Ureter (tissue), 1 donor: ENCODE results near the genes ERVW-1, CALCR and CASD1.

DNA sequence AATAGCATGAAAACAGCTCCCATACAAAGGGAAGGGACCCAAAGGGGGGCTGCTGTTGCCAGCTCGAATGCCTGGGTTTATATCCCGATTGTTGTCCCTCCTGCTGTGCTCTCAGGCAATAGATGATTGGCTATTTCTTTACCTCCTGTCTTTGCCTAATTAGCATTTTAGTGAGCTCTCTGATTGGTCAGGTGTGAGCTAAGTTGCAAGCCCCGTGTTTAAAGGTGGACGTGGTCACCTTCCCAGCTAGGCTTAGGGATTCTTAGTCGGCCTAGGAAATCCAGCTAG, at the start of gene ERVW-1:
ERVW-1 (minus strand) TSS at position 54 of the 288 bp plus-strand sequence.
- PRO-cap: no peak

- PRO-cap: no peak
These were observed 16.7 kb upstream of the FAM133B start for GRCh38 chr7:92606787-92607384.

GRCh38 chr7:92608266-92609298, 18.4 kb upstream of the FAM133B start:
- PRO-cap: unidirectional peak, minus-strand start at chr7:92608862

DNA sequence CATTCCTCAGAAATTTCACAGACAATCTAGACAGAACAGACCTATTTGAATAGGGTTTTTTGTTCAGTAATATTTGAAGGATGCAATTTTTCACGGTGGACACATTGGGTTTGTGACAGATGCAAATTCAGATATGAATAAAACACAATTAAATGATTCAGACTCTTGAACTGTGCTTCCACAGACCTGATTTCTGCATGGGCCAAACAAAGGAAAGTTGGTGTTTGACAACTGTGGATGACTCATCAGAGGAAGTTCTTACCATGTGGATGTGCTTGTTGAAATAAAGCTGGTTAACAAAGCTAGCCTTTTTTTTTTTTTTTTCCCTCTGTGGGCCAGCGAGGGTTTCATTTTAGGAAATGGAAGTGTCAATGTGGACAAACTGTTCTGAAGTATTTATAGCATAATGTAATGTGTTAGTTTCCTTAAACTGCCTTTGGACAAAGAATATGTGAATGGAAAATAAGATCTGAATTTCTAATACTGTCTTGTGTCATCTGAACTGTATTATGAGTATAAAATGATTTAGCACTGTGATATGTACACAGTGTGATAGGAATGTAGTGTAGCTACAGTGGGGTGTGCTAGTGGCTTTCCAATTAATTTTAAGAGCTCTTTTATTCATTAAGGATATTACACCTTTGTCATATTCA, 43.3 kb upstream of the FAM133B start:
- PRO-cap: no peak

- PRO-cap: no peak
These were observed 112.5 kb downstream of the CDK6 start for GRCh38 chr7:92723780-92724464.

DNA sequence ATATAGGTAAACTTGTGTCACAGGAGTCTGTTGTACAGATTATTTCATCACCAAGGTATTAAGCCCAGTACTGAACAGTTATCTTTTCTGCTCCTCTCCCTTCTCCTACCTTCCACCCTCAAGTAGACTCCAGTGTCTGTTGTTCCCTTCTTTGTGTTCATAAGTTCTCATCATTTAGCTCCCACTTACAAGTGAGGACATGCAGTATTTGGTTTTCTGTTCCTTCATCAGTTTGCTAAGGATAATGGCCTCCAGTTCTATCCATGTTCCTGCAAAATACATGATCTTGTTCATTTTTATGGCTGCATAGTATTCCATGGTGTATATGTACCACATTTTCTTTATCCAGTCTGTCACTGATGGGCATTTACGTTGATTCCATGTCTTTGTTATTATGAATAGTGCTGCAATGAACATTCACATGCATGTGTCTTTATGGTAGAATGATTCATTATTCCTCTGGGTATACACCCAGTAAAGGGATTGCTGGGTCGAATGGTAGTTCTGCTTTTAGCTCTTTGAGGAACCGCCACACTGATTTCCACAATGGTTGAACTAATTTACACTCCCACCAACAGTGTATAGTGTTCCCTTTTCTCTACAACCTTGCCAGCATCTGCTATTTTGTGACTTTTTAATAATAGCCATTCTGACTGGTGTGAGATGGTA, 79.0 kb downstream of the CDK6 start:
- PRO-cap: no peak

DNA sequence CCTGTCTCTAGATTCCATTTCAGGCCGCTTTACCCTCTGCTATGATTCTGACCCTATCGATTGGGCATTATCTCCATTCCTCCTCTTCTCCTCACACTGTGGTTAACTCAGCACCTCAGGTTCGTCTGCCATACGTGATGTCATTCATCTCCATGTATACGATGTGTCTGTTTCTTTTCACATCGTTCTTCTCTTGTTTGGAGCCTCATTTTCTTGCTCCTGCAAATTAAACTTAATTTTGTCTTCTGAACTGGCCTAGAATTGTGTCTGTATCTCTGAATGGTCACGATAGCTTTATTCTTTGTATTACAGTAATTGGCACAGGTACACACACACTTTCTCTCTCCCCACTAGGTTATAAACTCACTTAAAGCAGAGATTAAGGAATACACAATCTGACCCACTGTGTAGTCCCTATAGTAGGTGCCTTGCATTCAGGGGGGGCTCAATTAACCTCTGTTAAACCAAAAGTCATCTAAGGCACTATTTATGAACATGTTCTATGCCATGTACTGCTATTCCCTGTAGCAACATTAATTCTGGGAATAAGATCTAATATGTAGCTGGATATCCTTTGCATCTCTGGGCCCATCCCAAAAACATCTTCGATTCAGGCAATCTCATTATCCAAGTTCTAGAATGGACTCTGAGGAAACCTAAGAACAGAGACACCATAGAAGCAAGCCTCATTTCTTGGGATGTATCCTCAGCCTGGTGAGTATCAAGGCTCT, 36.0 kb downstream of the CDK6 start:
- PRO-cap: no peak

DNA sequence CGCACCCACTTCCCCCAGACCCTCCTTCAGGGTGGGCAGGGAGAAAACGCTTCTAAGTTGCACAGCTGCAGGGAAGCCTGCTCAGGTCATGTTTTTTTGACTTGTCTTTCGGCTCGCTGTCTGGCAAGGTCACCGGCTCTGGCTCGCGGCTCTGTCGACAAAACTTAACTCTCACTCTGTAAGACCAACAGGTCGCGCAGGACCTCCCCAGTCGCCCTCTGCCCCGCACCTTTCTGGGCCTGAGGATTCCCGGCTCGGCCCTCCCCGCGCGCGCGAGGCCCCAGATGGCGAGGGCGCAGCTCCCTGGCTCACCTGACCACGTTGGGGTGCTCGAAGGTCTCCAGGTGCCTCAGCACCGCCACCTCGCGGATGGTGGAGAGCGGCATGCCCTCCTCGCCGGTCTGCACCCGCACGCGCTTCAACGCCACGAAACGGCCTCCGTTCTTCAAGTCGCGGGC, 3.6 kb downstream of the CDK6 start:
- PRO-cap: bidirectional peak, plus-strand start at position 390 of the sequence, minus-strand start at position 286 of the sequence

- PRO-cap: no peak
These were observed 6.9 kb downstream of the HEPACAM2 start for GRCh38 chr7:93219344-93219792.

DNA sequence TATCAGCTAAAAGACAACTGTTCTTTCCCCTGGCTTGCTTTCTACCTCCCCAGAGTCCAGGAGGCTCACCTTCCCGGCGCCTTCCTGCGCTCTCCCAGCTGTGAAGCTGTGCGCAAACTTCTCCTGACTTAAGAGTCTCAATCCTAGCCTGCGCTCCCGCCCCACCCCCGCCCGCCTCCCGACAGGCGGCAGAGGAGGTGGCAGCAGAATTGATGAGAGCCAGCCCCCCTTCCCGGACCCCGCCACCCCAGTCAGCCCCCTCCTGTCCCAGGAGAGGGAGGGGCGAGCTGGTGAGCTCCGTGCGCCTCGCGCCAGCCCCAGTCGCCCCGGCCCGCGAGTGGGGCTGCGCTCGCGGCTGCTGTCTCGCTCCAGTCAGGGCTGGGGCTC, at the start of gene CALCR:
CALCR (minus strand) TSS at position 102 of the 387 bp plus-strand sequence.
- PRO-cap: no peak

- PRO-cap: no peak
These were observed 16.9 kb upstream of the CALCR start for GRCh38 chr7:93590951-93592241.

- PRO-cap: no peak
These were observed 45.9 kb upstream of the BET1 start for GRCh38 chr7:94050048-94050426.

GRCh38 chr7:94183132-94183922, 179.2 kb upstream of the BET1 start:
- PRO-cap: no peak

DNA sequence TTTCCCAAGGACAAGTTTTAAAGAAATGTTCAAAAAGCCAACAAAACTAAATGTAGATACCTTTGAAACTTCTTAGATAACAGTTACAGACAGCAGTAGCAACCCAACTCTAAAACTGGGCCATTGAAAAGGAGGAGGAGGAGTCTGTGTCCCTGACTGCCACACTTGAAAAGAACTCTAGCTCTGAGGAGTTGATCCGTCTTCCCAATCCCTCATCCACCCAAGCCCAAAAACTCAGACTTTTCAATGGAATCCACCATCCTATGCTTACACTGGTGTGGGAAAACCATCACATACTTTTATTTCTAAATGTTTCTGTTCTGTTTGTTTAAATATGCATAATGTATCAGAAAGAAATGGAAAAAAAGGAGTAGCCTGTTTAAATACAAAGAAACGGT, 92.8 kb upstream of the COL1A2 start:
- PRO-cap: no peak

- PRO-cap: no peak
These were observed 70.4 kb upstream of the COL1A2 start for GRCh38 chr7:94324375-94324696.

DNA sequence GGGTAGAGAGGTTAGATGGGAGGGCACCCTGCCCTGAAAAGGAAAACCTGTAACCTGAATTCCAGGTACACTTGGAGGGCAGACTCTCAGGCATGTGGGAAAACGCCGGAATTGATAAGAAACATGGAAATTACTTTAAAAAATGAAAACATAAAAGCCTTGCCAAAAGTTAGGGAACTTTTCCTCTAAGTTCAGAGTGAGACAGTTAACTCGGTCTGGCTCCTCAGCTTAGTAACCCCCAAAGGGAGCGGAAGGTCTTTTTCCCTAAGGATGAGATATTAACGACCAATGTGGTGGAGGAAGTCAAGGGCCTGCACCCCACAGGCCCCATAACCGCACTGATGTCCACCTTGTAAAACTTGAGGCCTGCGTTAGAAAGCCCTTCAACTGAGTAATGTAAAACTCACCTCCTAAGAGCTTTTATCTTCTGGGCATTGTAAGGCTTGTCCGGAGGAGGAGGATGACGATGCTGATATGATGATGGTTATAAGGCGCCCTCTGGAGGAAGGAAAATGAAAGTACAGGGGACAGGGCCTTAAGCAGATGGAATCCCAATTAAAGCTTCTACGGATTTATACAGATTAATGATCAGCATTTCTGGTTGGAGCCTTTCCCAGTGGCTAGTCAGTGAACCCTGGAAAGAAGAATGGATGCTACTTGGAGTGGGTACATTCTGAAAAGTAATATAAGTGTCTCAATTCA, 589 bp downstream of the COL1A2 start:
- PRO-cap: unidirectional peak, plus-strand start at position 84 of the sequence

DNA sequence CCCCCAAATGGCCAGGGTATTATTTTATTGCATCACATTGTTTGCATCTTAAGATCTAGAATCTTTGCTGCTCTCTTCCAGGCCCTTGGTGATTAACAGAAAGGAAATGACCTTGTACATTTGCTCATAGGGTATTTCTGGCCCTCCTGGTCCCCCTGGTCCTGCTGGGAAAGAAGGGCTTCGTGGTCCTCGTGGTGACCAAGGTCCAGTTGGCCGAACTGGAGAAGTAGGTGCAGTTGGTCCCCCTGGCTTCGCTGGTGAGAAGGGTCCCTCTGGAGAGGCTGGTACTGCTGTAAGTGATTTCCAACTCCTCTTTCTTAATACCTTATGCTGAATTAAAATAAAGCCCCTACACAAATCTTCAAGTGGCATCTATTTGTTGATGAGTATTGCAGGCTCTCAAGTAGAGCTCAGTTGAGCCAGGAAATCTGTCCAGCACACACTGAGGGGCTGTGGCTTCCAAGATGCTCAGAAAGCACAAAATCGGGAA, 28.2 kb downstream of the COL1A2 start:
- PRO-cap: no peak

- PRO-cap: no peak
These were observed 35.6 kb downstream of the COL1A2 start for GRCh38 chr7:94430062-94430891.

- PRO-cap: bidirectional peak, plus-strand start at chr7:94509847, minus-strand start at chr7:94509698
These were observed at the start of gene CASD1 for GRCh38 chr7:94509181-94509949. Gene CASD1 (plus strand): TSS chr7:94509809.

DNA sequence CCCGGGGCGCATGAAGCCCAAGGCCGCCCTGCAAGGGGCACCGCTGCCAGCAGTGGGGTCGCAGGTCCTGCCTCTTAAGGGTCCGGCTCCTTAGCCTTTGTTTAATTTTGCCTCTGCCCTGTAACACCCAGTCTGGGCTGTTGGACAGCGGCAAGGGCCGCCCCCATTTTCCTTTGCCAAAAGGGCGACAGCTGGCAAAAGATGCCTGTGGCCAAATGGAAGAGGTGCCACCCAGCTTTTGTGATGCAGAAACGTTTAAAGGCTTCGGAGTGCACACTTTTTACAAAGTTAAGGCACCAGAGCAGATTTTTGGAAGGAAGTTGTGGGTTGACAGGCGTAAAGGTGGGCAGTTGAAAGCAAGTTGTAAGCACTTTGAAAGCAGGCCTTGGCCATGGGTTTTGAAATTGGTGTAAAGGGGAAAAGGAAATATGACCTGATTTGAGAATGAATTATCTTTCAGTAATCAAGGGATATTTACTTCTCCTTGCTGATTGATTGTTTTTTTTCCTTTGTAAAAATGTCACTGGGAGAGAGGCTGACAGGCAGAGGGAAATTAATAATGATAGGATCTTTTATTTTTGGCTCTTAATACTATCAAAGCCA, 1.1 kb downstream of the CASD1 start:
- PRO-cap: unidirectional peak, minus-strand start at position 99 of the sequence